Cardiac ventricle fibroblast (primary cell): ENCODE measurements around the gene KIAA0319L.

- RAMPAGE, long total RNA, result no peak
These were observed 51.0 kb downstream of the PHC2 start for GRCh38 chr1:33379661-33380439.

DNA sequence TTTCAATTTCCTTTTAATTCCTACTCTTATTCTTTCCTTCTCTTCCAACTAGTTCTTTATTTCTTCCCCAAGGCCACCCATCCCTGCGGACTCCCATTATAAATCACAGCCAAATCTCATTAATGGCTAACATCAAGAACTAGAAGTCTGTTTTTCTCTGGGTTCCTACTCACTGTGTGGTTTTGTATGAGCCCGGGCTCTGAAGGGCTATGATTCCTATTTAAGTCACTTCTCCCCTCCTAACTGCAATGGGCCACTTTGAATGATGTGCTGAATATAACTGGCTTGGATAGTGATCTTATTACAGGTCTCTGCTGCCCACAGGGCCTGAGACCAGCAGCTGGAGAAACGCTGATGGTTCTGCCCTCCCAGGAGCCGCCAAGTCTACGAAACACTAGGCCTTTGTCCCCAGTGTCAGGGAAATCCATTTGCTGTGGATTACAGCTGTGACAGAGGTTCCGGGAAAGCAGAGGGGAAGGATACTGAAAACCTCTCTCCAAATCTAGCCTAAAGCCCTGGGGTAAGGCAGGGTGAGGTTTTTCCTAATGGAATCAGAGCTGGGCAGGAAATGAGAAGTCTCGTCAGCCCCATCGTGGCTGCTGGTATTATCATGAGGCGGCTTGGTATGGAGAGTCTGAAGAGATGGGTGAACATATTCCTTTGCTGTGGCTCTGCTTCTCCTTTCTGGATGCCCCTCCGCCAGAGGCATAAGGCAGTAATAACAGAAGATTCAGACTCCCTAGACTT lies 48.3 kb downstream of the PHC2 start:
- RAMPAGE, long total RNA, result no peak

DNA sequence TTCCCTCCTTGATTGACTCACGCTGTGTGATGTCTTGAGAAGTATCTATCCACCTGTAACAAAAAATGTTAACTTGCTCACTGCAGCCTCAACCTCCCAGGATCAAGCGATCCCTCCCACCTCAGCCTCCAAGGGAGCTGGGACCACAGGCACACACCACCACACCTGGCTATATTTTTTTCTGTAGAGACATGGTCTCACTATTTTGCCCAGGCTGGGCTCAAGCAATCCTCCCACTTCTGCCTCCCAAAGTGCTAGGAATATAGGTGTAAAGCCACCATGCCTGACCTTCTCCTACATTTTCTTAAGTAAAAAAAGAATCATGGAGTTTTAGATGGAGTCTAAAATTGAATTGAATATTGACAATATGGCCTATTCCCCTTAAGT lies 15.6 kb downstream of the SFPQ start:
- RAMPAGE, long total RNA, result no peak

- RAMPAGE, long total RNA, result no peak
These were observed 88.9 kb downstream of the ZMYM4 start for GRCh38 chr1:35357318-35357896.

DNA sequence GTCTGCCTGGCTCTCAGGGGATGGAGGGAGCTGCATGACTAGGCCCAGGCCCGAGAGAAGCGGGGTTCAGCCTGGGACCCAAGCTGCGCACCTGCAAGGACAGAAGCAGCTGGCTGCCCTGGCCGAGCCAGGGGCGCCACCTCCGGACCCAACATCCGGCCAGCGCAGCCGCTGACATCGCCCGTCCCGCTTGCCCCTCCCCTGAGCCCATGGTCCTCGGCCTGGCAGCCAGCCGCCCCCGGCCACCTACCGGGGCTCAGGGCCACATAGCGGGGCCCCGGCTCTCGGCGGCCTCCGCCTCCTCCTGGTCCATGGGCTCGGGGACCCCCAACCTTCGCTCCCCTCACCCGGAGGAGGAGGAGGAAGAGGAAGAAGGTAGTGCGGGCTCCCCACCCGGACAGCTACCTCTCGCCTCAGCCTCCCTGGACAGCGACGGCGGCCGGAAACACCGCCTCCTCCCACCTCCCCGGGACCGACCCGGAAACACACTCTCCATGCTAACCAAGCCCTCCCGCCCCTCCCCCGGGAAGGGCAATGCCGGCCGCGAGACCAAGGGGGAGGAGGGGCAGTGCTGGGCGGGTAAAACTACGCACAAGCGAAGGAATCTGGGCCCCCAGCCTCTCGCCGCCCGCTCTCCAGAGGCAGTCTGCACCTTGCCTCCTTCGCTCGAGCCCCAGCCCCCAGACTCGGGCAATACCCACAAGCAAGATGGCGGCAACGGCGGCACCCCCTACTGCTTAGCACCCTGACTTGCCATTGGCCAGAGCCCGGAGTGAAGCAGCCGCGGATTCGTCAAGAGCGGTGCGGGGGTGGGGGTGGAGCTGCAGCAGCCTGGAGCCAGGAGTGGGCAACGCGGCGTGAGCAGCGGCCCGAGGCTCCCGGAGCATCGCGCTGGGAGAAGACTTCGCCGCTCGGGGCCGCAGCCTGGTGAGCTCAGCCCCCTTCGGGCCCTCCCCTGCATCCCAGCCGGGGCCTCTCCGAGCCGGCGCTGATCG lies at the start of gene KIAA0319L:
KIAA0319L (minus strand) TSS at position 447 of the 995 bp plus-strand sequence.
- RAMPAGE, long total RNA, result start-site peak on the minus strand centred at position 430 of the sequence, 30 bp wide, 49 and 42 reads in 2 replicates

GRCh38 chr1:35853366-35853848 lies 29.6 kb upstream of the AGO1 start:
- RAMPAGE, long total RNA, result no peak

DNA sequence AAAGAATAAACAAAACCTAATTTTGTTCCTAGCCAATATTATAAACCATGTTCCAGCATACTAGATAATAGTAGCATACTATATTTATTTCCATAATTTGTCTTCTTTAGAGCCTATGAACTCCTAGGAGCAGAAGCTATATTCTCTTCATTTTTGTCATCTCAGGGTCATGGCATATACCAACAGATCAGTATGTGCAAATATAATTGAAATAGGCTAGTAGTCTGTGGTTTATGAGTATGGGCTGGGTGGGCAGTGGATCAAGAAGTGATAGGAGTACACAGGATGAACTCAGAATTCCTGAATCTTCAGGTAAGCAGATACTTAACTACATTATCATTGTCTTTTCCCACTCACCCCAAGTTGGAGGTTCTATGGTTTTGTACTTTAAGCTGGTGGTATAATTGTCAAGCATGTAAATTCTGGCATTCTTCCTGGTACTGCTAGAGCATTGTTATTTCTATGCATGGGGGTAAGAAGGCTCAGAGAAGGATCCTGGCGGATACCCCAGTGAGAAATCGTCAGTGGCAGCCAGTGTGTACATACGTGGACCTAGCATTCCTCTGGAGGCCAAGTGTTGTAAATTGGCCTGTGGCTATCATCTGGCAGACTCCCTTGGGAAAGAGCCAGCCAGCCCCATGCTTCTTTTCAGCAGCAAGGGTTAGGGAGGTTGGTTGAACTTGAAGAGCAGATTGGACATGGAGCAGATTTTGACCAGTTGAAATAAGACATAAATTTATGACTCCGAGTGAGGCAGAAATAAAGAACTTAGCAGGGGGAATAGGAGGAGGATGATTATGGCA lies 5.3 kb upstream of the AGO3 start:
- RAMPAGE, long total RNA, result no peak

GRCh38 chr1:35926582-35927388 lies 4.1 kb upstream of the AGO3 start:
- RAMPAGE, long total RNA, result no peak

- RAMPAGE, long total RNA, result no peak
These were observed 922 bp upstream of the AGO3 start for GRCh38 chr1:35929855-35930511.

- RAMPAGE, long total RNA, result no peak
These were observed 814 bp downstream of the AGO3 start for GRCh38 chr1:35931717-35932121.

- RAMPAGE, long total RNA, result no peak
These were observed 2.2 kb downstream of the MAP7D1 start for GRCh38 chr1:36158096-36158579.

- RAMPAGE, long total RNA, result no peak
These were observed 5.0 kb downstream of the MAP7D1 start for GRCh38 chr1:36160781-36161589.

DNA sequence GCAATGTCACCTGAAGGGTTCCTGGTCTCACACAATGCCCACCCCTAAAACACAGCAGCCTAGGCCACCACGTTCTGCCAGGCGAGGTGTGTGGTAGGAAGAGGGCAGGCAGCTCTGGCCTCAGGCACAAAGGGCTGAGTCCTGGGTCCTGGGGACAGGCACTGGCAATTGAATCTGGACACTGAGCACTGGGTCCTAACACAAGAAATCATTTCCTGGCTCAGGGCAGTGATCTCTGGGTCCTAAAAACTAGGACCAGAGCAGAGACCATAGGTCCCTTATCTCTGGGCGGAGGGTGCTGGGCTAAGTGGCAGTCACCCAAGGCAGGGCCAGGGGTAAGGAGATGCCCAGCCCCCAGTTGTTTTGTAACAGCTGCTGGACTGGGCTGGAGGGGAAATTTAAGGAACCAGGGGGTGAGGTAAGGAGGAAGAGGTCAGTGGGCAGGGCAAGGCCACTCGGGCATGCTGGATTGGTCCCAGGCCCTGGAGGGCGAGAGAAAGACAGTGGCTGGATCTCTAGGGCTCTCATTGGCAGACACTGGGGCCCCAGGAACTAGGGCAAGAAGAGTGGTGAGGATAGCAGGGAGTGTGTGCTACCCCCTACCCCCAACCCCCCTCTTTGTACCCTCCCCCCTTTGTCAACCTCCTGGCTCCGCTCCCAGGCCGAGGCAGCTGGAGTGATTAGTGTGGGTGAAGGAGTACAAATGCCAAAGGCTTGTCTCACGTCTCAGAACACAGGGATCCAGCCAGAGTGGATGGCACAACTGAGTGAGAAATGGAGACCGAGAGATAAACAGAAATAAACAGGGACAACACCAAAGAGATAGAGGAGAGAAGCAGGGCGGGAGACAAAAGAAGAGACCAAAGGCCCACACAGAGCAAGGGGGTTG lies 20.7 kb upstream of the THRAP3 start:
- RAMPAGE, long total RNA, result no peak

GRCh38 chr1:36212891-36213286 lies 11.4 kb upstream of the THRAP3 start:
- RAMPAGE, long total RNA, result no peak

- RAMPAGE, long total RNA, result no peak
These were observed 10.0 kb downstream of the THRAP3 start for GRCh38 chr1:36234128-36234721.

- RAMPAGE, long total RNA, result no peak
These were observed 6.3 kb upstream of the EVA1B start for GRCh38 chr1:36329413-36330421.

DNA sequence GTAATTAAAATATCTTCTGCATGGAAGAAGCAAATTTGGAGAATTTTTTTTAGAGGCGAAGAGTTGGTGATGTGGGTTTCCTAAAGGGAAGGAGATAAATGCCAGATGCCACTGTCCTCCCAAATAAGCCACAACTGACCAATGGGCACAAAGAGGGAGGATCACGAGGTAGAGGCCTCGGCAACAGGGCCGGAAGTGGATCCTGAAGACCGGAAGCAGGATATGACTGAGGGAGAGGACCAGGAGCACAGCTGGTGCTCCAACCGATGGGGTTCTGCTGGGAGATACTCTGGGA lies 169.1 kb downstream of the GRIK3 start:
- RAMPAGE, long total RNA, result no peak

GRCh38 chr1:37058629-37059191 lies 24.4 kb upstream of the GRIK3 start:
- RAMPAGE, long total RNA, result no peak

DNA sequence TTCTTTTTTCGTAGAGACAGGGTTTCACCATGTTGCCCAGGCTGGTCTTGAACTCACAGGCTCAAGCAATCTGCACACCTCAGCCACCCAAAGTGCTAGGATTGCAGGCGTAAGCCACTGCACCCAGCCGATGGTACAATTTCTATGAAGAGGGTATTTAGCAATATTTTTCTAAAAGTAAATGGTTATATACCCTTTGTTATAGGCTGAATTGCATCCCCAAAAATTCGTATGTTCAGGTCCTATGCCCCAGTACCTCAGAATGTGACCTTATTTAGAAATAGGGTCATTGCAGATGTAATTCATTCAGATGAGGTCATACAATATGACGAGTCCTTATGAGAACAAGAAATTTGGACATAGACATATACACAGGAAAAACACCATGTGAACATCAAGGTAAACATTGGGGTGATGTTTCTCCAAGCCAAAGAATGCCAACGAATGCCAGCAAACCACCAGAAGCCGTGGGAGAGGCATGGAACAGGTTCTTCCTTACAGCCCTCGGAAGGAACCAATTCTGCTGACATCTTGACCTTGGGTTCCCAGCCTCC lies 13.0 kb upstream of the ZC3H12A start:
- RAMPAGE, long total RNA, result no peak

GRCh38 chr1:37477943-37478410 lies 3.6 kb downstream of the ZC3H12A start:
- RAMPAGE, long total RNA, result no peak